Ileum (tissue), 1 donor: ENCODE results near the genes SPACA5 and PQBP1.

DNA sequence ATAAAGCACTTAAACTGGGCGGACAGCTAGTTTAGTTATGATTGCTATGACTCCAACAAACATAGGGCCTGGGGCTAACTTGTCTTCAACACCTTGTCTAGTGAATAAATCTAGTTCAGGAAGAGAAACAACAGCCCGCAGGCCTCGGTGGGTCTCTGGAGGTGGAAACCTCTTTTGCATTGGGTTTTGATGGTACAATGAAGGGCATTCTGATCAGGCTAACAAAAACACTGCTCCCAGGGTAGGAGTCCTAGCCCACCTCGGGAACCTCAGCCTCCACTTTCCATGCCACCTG is 360 bp upstream of the USP11 start:
- PRO-cap, result no peak

- PRO-cap, result no peak
These were observed 20.3 kb downstream of the ZNF41 start for GRCh38 chrX:47462745-47463123.

DNA sequence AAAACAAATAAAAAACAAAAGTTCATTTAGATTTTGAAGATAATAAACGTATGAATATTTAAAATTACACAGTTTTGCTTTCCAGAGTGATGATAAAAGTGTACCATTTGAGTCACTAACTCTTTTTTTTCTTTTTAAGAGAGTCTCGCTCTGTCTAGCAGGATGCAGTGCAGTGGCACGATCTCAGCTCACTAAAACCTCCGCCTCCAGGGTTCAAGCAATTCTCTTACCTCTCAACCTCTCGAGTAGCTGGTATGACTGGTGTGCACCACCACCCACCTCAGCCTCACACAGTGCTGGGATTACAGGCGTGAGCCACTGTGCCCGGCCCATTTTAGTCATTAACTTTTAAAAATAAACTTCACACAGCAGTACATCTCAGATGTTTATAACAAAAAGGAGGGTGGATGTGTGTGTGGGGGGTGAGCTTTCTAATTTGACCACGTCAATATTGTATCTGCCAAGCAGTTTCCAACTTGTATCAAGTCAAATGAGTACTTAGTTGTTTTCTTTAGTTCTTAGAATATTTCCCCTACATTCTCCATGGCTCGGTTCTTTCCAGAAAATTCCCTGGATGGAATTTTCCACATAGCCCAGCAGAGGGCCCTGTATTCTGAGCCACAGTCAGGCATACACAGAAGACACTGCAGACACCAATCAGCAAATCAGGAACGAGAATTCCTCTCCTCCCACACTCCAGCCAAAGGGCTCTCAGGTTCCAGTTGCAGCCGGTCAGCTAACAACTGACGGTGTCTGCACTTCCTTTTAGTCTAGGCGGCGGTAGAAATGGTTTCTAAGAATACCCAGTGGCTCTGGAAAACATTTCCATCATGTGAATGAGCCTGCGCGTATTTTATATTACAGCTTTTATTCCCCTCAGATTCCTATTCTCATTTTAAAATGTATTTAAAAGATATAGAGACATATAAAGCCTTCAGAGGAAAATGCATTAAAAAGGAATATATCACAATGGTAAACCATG is 20.1 kb upstream of the ARAF start:
- PRO-cap, result unidirectional peak, plus-strand start at position 721 of the sequence

DNA sequence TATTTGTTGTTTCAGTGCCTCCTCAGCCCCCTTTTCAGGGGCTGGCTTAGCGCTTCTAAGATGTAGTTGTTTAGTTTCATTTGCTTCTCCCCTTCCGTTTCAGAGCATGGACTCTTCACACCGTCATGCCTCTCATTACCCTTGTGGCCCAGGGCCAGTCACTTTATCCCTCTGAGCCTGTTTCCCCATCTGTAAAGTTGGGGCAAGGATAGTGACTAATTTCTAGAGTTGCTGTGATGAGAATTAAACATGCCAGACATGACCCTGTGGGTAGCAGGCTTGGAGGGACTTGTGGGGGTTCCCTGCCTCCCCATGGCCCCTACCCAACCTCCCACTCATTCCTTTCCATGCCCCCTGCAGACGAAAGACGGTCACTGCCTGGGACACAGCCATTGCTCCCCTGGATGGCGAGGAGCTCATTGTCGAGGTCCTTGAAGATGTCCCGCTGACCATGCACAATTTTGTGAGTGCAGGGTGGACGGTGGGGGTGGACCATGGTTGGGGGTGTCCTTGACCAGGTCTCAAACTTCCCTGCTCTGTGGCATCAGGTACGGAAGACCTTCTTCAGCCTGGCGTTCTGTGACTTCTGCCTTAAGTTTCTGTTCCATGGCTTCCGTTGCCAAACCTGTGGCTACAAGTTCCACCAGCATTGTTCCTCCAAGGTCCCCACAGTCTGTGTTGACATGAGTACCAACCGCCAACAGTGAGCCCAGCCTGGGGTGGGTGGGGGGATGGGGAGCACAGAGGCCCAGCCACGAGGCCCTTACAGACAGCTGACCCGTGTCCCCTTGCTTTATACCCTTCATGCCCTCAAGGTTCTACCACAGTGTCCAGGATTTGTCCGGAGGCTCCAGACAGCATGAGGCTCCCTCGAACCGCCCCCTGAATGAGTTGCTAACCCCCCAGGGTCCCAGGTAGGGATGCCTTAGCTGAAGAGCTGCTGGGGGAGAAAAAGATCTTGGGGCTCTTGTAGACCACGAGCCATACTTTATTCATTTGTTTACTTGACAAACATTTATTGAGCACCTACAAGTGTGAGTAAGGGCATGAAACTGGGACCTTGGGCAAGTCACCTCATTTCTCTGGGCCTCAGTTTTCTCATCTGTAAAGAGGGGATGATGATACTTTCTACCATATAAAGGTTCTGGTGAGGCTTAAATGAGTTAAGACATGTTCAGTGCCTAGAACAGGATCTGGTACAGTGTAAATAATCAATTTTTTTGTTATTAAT is 3.8 kb downstream of the ARAF start:
- PRO-cap, result no peak

DNA sequence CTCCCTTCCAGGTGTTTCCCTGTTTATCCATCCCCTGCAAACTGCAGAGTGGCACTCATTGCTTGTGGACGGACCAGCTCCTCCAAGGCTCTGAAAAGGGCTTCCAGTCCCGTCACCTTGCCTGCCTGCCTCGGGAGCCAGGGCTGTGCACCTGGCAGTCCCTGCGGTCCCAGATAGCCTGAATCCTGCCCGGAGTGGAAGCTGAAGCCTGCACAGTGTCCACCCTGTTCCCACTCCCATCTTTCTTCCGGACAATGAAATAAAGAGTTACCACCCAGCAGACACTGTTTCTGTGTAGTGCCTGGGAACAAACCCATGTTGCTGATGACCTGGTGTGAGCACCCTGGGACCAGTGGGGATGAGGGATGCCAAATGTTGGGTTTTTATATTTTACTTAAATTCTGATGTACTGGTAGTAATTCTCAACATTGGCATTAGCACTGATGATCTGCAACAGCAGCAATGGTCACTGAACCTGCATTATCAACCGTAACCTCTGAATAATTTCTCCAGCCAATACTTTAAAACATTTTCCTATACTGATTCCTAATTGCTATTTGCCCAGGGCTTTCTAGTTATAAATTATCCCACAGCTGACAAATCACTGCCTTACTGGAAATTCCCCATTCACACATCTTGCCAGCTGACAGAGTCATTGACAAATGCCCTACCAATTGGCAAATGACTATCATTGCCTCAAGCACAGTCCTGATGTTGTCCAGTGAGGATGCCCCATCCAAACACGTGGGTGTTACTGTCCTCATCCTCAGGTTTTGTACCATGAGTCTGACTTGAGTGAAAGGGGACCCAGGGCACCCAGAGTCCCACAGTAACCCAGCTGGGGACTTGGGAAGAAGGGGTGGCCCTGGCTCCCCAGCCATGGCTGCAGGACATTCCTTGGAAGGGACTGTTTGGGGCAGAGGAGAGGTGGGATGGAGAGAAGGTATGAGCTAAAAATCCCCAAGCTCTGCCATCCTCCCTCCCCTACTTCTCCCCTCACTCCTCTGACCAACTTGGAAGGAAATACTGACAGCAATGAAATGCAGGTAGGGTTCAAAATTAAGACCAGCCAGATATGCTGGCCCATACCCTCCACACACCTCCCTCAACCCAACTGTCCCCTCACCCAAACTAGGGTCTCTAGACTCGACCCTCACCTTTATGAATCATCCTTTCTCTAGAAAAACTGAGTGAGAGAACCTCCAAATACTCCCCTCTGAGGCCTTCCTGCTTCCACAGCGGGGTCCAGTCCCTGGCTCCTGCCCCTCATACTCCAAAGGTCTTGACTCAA is 4.7 kb downstream of the TIMP1 start:
- PRO-cap, result no peak

DNA sequence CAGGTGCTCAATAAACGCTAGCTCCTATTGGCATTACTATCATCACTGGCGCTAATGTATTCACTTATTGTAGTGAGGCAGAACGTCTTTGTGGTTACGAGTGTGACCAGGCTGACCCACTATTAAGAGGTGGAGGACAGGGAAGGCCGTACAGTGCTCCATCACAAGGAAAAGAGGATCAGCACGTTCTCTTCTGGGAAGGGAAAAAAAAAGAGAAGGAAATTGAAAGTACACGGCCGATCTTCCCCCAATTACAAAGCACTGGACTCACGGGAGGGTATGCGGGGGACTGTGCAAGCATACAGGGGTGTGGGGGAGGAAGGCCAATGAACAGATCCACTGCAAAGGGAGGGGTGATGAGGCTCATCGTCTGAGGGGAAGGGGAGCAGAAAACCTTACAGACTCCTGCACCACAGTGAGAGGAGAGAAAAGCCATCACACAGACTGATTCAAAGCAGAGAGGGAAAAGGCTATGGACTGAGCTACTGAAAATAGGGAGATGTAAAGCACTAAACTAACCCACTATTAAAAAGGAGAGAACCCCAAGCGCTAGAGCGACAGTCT is 1.1 kb downstream of the ELK1 start:
- PRO-cap, result no peak

DNA sequence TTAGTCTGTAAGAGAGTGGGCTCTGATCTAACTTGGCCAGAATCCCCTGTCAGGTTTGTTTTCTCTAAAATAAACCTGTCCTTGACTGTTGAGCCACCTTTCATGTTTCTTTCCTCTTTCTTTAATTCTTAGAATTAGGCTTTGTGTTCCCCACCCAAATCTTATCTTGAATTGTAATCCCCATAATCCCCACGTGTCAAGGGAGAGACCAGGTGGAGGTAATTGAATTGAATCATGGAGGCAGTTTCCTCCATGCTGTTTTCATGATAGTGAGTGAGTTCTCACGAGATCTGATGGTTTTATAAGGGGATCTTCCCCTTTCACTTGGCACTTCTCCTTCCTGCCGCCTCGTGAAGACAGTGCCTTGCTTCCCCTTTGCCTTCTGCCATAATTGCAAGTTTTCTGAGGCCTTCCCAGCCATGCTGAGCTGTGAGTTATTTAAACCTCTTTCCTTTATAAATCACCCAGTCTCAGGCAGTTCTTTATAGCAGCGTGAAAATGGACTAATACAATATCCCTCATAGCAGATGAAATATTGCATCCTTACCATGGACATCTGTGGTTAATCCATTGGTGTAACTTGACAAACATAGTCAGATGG is 17.5 kb upstream of the UXT start:
- PRO-cap, result no peak

DNA sequence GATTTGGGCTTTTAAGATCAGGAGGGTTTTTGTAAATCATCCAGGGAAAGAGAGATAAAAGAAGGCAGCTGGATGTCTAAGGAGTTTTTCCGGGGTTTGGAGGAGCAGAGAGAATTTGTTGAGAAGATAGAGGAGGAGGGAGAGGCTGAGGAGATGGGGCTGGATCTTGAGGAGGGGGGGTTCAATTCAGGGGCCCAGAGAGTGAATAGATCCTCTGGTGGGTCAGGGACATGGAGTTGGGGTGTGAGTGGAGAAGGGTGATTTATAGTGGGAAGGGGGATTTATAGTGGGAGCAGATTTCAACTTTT is 48.7 kb upstream of the UXT start:
- PRO-cap, result no peak

DNA sequence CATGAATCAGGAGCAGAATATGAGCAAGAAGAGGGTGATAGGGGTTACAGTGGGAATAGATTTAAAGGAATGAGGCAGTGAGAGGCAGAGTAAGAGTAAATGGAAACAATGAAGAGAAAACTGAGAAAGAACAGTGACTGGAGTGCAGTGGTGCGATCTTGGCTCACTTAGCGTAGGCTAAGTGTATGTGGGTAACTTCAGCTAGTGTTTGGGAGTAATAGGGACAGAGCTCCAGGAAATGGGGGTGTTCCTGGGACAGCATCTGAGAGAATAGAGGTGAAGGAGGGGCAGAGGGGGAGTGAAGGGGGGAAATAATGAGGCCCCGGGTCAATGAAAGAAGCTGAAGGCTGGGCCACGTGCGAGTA is at the start of gene SPACA5:
Gene SPACA5, plus strand, starts transcription at position 162 of the 365 bp plus-strand sequence.
- PRO-cap, result no peak

GRCh38 chrX:48052898-48053529 is 18.4 kb downstream of the ZNF630 start:
- PRO-cap, result no peak

DNA sequence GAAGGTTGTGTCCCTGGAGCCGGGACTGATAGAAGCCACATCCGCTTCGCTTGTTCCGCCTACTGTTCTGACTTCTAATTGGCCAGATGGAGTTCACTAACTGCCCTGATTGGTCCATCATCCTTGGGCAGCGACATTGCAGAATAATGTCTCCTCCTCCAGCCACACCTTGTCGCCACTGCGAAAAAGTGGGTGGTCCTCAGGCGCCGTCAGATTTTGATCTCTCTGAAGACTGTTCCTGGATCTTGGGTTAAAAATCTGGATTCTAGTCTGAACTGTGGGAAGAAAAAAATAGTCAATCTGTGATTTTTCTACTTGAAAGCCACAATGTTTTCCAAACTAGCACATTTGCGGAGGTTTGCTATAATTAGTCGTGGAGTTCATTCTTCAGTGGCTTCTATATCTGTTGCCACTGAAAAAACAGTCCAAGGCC is 311 bp upstream of the SSX3 start:
- PRO-cap, result no peak

- PRO-cap, result no peak
These were observed 2.9 kb downstream of the SLC38A5 start for GRCh38 chrX:48466753-48467908.

DNA sequence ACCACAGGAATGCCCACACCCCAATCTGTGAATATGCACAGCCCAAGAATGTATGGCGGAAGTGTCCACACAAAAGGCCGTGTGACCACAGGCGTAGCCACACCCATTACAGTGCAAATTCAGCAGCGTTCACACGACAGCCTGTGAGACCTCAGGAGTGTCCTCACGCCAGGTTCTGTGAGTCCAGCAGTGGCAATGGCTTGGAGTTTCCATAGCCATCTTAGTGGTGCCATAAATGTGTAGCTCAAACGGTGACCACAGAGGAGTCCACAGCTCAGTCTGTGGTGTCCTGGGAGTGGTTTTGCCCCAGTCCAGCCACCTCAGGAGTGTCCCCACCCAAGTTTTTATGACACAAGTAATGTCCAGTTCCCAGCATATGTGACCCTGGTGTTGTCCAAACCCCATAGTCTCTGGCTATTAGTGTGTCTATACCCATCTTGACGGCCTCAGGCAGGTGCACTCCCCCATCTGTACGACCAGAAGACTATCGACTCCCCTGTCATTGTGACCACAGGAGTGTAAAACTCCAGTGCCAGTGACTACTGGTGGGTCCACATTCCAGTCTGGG is 11.7 kb downstream of the FTSJ1 start:
- PRO-cap, result no peak

DNA sequence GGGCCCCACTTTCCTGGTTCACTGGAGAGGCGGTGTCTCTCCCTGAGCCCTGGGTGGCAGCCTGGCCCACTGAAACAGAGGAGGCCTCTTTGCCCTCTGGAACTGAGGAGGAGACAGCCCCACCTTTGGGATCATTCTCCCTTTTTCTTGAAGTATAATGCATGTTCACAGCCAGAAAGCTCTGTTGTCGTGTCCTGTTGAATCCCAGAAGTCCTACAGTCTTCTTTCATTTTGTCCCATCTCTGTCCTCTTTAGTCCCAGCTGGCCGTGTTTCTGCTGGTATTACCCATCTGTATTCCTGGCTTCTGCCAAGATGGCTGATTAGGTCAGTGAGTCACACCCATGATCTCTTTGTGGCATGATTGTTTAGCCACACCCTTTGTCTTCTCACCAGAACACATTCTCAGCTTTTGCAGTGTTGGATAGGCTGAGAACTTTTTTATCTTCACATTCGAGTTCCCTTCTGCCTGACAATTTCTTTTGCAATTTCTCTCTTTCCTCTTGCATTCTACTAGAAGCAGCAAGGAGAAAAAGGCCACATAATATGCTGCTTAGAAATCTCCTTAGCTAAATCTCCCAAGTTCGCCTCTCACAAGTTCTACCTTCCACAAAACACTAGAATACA is 7.9 kb upstream of the TBC1D25 start:
- PRO-cap, result no peak

DNA sequence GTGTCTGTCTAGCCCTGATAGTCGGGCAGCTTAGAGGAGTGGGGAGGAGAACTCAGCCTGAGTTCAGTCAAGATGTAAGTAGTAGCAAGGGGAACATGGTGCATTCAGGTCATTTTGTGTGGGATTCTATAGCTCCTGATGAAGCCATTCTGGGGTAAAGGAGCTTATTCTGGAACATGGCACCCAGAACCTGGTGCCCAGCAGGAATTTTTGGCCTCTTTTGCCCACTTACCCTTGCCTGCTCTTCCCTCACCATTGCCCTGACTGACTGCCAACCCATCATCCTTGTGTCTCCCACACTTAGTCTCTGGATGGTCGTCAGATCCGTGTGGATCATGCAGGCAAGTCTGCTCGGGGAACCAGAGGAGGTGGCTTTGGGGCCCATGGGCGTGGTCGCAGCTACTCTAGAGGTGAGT is 1.7 kb downstream of the RBM3 start:
- PRO-cap, result no peak

DNA sequence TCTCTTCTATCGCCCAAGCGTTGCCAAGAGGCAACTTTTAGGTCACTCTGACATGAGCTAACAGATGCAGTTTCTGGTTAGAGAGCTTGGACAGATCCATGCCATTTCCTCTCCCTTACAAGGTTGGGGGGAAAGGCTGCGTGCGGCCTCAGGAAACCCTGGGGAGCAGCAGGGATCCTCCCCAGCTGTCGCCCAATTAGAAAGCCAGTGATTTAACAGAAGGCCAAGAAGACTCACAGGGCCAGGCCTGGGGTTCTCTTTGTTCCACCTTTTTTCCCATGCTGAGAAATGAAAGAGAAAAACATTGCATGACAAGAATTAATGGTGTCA is 35.2 kb upstream of the WAS start:
- PRO-cap, result no peak

DNA sequence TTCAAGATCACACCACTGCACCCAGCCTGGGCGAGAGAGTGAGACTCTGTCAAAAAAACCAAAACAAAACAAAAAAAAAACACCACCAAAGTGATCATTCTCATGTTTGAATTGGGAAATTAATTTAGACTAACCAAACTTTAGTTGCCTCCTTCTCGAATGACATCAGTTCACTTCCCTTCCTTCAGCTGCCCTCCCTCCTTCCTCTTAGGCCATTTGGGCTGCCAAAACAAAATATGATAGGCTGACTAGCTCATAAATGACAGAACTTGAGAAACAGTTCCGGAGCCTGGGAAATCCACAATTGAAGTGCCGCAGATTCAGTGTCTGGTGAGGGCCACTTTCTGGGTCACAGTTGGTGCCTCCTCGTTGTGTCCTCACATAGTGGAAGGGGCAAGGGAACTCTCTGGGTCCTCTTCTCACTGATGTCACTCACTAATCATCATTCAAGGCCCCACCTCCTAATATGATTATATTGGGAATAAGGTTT is 16.1 kb upstream of the WAS start:
- PRO-cap, result no peak

DNA sequence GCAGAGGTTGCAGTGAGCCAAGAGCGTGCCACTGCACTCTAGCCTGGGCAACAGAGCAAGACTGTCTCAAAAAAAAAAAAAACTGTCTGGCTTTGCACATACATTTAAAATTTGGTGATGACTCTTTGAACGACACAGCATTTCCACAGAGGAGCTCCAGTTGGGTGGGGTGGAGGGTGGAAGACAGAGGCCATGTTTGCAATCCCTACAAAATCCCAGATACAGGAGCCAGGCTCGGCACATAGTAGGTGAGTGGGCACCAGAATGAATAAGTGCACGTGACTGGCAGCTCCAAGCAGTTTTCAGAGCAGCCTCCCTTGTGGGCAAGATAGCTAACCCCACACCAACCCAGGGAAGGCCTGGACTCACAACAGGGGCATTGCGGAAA is 1.2 kb downstream of the TIMM17B start:
- PRO-cap, result no peak

DNA sequence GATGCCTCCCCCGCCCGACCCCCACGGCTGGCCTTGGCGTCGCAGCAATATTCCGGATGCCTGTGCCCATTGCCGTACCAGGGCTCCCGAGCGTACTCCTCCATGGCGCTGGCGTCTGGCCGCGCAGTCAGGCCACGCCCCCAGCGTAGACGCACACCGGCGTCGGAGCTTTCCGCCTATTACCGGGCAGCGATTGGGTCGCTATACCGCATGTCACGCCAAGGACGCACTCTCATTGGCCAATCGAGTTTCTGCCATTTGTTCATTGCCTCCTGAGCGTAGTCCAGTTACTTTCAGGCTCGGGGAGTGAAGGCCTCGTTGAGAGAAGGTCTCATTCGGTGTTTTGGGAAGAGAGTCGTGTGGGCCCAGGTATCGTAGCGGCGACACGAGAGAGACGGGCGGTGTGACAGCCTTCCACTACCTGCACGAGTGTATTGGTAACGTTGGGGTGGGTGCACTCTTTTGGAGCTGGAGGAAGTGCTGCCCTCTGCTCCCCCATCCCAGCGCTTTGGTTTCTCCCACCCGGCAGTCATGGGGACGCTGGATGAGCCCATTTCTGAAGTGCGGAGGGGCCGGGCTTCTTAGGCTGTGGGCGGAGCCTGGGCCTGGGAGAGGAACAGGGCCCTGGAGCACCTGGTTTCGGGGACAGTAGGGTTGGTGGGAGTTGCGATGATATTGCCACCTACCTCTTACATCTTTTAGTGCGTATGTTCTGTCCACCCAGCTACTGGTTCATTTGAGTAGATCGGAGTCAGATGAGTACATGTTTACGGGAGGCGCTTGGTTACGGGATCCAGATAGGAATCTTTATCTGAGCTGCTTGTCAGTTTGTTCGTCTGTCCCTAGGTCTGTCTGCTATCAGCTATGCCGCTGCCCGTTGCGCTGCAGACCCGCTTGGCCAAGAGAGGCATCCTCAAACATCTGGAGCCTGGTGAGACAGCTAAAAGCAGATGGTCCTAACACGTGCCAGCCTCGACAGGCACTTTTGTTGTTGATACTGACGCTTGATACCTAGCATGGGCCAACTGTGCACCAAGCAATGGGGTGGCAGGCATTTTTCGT is at the start of gene PQBP1:
Gene PQBP1, plus strand, starts transcription at position 285 of the 1,062 bp plus-strand sequence.
- PRO-cap, result bidirectional peak, plus-strand start at position 296 of the sequence, minus-strand start at position 117 of the sequence; bidirectional peak, plus-strand start at position 584 of the sequence, minus-strand start at position 510 of the sequence

DNA sequence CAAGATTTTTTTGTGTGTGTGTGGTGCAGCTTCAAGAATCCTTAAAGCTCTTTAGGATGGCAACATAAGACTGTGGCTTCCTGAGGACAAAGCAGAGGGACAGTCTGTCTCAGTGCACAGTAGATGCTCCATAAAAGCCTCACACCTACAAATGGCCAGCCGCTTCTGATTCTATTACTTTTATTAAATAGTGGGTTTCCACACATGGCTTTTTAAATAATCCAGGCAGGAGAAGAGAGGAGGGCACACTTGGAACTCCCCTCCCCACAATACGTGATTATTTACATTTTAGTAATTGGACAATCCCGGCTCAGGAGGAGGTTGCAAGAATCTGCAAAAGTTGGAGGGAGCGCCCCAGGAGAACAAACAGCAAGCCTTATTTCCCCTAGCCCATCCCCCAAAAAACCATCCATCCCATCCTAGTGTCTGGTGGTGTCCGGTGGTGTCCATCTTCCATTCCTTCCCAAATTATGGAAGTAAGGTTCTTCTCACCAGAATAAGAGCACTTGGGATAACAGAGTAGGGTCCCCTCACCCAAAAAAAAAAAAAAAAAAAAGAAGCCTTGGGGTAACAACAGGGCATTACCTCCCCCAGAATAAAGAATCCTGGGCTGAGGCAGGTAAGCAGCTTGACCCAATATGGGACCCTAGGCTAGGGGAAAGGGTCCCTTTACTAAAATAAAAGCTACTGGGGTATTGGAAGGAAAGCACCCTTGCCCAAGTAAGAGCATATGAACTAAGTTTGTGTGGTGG is 1.7 kb upstream of the SLC35A2 start:
- PRO-cap, result no peak